Measurements from ENCODE around the genes F2RL3 and PLVAP.

DNA sequence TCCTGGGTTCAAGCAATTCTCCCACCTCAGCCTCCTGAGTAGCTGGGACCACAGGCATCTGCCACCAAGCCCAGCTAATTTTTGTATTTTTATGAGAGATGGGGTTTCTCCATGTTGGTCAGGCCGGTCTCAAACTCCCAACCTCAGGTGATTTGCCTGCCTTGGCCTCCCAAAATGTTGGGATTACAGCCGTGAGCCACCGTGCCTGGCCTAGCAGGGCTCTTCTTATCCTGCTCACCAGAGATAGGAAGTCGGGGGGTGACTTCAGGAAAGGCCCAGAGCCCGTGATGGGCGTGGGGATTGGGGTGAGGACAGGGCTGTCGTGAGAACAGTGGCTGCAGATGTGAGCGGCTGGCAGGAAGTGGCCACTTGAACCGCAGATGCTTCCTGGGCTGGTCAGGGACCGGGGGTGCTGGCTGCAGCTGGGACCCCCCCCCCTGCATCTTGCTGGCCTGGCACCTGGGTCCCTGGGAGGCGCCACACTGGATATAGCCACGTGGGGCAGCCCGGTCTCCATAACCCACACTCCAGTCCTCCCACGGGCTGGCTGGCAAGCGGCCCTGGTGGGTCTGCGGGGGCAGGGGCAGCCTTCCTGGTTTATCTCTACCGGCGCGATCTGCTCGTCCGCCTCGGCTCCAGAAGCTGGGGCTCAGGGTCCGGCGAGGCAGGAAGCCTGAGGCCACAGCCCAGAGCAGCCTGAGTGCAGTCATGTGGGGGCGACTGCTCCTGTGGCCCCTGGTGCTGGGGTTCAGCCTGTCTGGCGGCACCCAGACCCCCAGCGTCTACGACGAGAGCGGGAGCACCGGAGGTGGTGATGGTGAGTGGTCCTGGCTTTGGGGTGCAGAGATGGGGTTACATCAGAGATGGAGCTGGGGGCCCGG, at the start of gene F2RL3:
Gene F2RL3 (plus strand): TSS at position 518 of the 881 bp plus-strand sequence.
- PRO-cap = bidirectional peak, plus-strand start at position 516 of the sequence, minus-strand start at position 245 of the sequence
- RAMPAGE, long total RNA, 4 experiments = no peak in any of the 4 experiments

DNA sequence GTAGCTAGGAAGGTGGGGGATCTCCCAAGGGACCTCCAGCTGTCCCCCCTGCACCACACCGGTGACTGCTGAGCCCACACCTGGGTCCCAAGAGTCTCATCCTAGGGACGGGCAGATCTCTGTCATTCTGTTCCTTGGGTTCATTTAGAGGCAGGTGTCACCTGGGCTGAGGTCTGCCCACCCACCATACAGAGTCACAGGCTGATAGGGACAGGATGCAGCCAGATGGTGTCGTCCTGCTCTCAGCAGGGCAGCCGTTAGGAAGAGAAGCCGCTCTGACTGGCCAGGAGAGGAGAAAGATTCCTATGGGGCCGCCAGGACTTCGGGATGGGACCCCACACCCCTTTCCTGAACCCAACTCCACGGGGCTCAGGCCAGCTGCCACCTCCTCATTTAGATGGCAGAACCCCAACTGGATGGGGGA, 5.4 kb downstream of the F2RL3 start:
- PRO-cap = no peak
- RAMPAGE, long total RNA, 4 experiments = no peak in any of the 4 experiments

GRCh38 chr19:16895787-16896753, 7.3 kb downstream of the F2RL3 start:
- PRO-cap = no peak
- RAMPAGE, long total RNA, 4 experiments = no peak in any of the 4 experiments

DNA sequence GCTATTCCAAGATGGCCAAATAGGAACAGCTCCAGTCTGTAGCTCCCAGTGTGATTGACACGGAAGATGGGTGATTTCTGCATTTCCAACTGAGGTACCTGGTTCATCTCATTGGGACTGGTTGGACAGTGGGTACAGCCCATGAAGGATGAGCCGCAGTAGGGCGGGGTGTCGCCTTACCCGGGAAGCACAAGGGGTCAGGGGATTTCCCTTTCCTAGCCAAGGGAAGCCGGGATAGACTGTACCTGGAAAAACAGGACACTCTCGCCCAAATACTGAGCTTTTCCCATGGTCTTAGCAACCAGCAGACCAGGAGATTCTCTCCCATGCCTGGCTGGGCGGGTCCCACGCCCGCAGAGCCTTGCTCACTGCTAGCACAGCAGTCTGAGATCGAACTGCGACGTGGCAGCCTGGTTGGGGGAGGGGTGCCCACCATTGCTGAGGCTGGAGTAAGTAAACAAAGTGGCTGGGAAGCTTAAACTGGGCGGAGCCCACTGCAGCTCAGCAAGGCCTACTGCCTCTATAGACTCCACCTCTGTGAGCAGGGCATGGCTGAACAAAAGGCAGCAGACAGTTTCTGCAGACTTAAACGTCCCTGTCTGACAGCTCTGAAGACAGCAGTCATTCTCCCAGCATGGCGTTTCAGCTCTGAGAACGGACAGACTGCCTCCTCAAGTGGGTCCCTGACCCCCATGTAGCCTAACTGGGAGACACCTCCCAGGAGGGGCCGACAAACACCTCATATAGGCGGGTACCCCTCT, 65.4 kb downstream of the CPAMD8 start:
- PRO-cap = no peak
- RAMPAGE, long total RNA, 4 experiments = no peak in any of the 4 experiments

- PRO-cap = no peak
- RAMPAGE, long total RNA, 4 experiments = no peak in any of the 4 experiments
Measured at GRCh38 chr19:17042012-17042549, 15.5 kb upstream of the CPAMD8 start.

DNA sequence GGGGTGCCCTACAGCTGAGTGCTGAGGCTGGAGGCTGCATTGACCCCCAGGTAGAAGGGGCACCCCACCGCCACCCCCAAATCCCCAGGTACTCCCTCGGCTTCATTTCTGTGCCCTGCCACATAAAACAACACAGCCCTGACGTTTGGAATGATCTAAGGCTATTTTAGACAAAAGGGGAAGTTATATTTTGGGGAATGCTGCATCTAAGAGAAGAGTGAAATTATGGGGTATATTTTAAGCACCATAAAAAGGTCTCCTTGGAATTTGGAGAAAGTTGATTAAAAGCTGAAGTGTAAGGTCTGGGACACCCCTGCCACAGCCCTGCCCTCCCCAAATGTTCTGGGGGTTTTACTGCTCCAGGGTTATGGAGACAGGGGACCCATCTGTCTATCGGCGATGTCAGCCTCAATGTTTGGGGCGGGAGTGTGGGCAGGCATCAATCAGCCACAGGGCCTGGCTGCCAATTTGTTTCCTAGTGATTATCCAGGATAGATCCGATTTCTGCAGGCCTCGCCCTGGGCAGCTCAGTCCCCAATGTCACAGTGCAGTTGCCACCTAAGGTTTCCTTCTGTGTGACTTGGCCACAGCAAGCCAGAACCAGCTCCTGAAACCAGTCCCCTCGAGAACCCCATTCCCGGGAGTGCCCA, 41.3 kb downstream of the MYO9B start:
- PRO-cap = no peak
- RAMPAGE, long total RNA, 4 experiments = no peak in any of the 4 experiments

GRCh38 chr19:17192594-17193066, 22.5 kb upstream of the USE1 start:
- PRO-cap = no peak
- RAMPAGE, long total RNA, 4 experiments = no peak in any of the 4 experiments

GRCh38 chr19:17201657-17202393, 13.3 kb upstream of the USE1 start:
- PRO-cap = no peak
- RAMPAGE, long total RNA, 4 experiments = no peak in any of the 4 experiments

- PRO-cap = no peak
- RAMPAGE, long total RNA, 4 experiments = no peak in any of the 4 experiments
Measured at GRCh38 chr19:17210169-17211004, 4.8 kb upstream of the USE1 start.

- PRO-cap = no peak
- RAMPAGE, long total RNA, 4 experiments = no peak in any of the 4 experiments
Measured at GRCh38 chr19:17243417-17243879, 2.3 kb downstream of the NR2F6 start.

DNA sequence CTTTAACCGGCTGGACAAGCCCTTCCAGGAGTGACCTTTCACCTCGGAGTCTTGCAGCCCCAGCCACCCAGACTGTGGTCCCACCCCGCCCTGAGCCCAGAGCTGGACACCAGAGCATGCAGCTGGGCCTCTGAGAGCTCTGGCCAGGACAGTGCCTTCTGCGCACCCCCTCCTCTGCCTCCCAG, 1.1 kb upstream of the NR2F6 start:
- PRO-cap = no peak
- RAMPAGE, long total RNA, 4 experiments = no peak in any of the 4 experiments

GRCh38 chr19:17328512-17328857, 6.2 kb downstream of the ANO8 start:
- PRO-cap = no peak
- RAMPAGE, long total RNA, 4 experiments = no peak in any of the 4 experiments

- PRO-cap = no peak
- RAMPAGE, long total RNA, 4 experiments = no peak in any of the 4 experiments
Measured at GRCh38 chr19:17332470-17332720, 2.3 kb downstream of the ANO8 start.

DNA sequence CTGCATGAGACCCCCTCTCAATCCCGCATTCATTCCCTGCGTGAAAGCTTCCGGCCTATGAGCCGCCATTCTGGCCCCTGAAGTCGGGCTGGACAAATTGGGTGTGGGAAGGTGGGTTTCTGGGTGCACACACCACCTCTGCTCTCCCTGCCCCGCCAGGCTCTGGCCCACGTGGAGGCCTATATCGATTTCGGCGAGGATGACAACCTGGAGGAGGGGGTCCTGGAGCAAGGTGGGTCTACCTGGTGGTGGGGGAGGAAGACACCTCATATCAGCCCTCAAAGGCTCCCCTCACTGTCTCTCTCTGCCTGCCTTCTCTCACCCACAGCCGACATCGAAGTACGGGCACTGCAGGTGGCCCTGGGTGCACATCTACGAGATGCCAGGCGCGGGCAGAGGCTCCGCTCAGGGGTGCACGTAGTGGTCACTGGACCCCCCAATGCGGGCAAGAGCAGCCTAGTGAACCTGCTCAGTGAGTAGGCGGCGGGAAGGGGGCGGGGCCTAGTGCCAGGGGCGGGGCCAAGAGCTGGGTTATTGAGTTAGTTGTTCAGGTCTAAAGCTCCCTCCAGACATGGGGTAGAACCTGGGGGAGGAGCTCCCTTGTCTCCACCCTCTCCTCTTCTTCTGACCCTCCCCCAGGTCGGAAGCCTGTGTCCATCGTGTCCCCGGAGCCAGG, 1.6 kb downstream of the GTPBP3 start:
- PRO-cap = no peak
- RAMPAGE, long total RNA, 4 experiments = no peak in any of the 4 experiments

DNA sequence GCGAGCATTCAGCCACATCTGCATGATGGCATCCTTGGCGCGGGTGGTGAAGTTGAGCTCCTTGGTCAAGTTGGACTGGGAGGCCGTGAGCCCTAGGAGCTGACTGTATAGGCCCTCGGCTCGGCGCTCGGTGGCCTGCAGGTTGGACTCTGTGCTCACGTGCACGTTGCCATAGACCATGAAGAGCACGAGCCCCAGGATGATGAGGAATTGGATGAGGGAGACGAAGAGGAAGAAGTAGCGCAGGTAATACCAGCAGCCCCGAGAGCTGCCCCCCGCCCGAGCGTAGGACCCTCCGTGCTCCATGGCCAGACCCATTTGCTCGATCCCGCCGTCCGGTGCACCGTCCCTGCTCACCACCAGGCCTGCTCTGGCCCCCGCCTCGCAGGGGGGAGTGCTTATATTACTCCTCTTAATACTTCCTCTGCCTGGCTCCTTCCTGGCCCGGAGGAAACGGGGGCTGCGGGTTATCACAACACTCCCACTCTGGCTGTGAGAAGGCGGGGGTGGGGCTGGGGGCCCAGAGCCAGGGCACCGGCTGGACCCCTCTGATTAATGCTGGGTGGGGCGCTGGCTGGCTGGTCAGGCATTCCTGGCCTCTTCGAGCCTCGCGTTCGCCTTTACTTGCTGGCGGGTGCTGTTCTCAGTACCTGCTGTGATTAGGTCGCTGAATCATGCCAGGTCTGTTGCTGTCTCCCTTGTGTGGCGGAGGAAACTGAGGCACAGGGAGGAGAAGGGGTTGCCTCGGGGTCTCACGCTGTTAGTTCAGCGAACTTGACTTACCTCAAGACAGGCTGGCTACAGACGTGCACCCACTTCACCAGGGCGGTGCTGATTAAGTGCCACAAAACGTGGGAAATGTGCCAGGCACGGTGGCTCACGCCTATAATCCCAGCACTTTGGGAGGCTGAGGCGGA, at the start of gene PLVAP:
Gene PLVAP (minus strand): TSS at position 372 of the 917 bp plus-strand sequence.
- PRO-cap = bidirectional peak, plus-strand start at position 551 of the sequence, minus-strand start at position 372 of the sequence
- RAMPAGE, long total RNA, 4 experiments = start-site peak on the minus strand in 2 of 4 experiments, centred at positions 332 to 377 of the sequence, 71 to 225 reads per replicate

GRCh38 chr19:17412786-17412982, 7.2 kb upstream of the MVB12A start:
- PRO-cap = no peak
- RAMPAGE, long total RNA, 4 experiments = no peak in any of the 4 experiments

DNA sequence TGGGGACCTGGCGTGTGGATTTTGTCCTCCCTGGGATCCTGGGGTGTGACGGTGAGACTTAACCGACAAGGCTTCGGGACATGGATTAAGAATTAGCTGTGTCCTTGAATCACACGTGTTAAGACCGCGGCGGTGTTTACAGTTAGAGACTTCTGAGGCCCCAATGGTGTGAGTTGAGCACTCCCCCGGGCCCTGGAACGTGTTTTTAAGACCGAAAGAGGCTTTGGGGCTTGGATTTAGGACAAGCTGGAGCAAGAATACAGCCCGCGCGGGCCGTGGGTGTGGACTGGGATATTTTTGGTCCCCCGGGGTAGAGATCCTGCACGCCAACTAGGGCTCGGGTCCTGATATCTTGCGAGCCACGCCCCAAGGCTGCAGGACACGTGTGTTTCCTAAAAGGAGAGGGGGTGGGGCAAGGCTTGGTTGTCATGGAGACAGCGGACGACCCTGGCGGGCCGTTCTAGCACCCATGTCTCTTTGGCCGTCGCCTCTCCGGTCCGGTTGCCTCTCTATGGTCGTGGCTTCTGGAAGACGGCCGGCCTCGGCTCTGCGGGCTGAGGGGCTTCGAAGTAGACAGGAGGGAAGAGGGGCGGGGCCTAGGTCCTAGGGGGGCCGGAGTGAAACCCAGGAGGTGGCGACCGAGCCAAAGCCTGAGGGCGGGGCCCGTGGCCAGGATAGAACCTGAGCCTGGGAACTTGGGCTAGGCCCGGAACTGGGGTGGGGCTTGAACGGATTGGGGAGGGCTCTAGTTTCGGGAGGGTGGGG, 1.0 kb upstream of the SLC27A1 start:
- PRO-cap = bidirectional peak, plus-strand start at position 145 of the sequence, minus-strand start outside the sequence; bidirectional peak, plus-strand start outside the sequence, minus-strand start at position 549 of the sequence
- RAMPAGE, long total RNA, 4 experiments = no peak in any of the 4 experiments

- PRO-cap = no peak
- RAMPAGE, long total RNA, 4 experiments = no peak in any of the 4 experiments
Measured at GRCh38 chr19:17686628-17687077, 1.5 kb downstream of the UNC13A start.

- PRO-cap = no peak
- RAMPAGE, long total RNA, 4 experiments = no peak in any of the 4 experiments
Measured at GRCh38 chr19:17719647-17720454, 571 bp downstream of the MAP1S start.

- PRO-cap = bidirectional peak, plus-strand start at chr19:17796796, minus-strand start at chr19:17796709
- RAMPAGE, long total RNA, 4 experiments = no peak in any of the 4 experiments
Measured at GRCh38 chr19:17796287-17797117, 1.6 kb downstream of the B3GNT3 start.